ENCODE measurements around a stretch of chr20.

DNA sequence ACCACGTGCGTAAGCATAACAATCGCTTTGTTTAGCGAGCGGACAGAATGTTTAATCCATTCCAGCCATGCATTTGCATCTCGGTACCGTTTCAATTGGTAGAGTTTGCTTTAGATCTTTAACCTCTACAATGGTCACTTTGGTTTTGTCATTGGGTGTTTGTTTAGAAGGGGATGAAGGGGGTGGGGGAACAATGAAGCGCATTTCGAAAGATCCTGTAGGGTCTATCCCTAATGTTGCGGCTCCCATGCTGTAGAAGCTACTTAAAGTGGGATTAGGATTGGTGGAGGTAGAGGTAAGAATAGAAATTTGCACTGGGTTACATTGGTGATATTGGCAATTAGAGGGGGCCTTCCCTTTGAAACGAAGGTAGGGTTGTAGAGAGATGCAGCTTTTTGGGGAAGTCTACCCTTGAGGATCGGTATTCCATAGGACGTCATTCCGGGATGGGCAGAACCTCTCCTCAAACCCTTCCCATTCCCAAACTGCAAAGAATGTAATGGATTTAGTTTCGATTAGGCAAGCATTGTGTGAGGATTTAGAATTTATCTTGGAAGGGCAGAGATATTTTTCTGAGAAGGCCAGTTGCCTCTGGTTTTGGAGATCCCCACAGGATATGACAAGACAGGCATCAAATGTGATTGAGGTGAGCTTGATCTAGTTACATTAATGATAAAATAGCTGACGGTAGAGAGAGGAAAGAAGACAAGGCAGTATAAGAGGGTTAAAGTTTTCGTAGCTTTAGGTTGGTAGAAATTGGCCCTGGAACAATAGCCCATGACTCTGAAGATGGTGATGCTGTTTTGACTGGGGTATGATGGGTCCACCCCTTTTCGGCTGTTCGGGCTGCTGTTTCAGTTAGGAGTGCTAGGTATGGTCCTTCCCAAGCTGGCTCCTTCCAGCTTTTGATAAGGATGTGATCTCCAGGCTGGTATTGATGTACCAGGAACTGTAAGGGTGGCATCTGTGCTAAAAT lies 5.4 kb upstream of the ZNFX1 start:
- PRO-cap = no peak

DNA sequence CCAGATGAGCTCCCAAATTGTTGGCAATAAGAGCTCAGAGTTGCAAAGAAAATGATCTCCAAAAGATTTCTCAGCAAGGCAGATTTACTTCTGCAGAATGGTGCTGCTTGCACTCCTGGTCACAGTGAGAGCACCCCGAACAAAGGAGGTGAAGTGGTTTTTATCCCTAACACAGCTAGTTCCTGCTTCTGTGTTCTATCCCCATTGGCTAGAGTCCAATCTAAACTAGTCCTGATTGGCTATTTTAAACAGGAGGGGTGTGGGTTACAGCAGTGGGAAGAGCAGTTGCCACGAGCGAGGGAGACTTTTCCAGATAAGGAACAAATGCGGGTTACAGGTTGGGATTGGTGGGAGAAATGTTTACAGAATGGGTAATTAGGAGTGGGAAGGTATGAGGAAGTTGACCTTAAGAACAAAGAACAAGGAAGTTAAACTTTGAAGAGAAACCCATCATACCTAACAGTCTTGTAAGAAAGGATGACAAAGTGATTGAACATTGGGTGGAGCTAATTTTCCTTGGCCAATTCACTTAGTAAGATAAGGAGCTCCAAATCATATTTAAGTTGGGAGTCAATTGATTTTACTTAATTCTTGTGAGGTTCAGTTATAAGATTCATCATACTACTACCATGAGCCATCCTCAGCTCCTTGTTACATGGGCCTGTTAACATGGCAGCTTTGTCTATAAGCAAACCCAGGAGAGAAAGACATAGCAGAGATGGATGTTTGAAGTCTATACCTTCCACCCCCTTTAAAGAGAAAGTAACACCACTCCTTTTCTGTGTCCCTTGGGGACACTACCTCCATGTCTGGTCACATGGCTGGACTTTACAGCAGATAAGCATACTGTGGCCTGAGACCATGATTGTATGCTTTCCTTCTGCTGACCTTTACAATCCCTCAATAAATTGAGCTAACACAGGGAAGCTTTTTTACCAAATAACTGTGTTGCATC lies 9.5 kb upstream of the ZNFX1 start:
- PRO-cap = no peak

- PRO-cap = no peak
Measured at GRCh38 chr20:49414956-49416007, 67.2 kb downstream of the KCNB1 start.

- PRO-cap = no peak
Measured at GRCh38 chr20:49420898-49421565, 61.4 kb downstream of the KCNB1 start.

DNA sequence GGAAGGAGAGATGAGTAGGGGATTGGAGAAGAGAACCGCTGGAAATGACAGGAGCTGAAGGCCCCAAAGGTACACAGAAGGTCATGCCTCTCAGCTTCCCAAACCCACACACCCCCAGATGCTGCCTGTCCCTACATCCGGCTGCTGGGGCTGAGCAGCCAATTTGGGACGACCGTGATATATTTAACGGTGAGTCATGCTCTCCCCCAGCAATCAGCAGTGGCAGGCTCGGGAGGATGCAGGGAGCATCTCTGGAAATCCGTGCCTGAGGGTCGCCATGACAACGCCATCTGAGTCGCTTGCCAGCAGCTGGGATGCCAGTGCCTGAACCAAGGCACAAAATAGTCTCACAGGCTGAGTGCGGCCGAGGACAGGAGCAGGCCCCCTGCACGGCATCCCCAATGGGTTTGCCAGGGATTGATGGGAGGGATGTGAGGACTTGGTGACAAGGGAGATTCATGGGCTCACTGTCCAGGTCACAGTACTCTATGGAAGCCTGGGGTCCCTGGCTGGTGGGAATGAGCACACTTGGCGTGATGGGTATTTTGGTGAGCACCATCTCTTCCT lies 57.9 kb downstream of the KCNB1 start:
- PRO-cap = no peak

DNA sequence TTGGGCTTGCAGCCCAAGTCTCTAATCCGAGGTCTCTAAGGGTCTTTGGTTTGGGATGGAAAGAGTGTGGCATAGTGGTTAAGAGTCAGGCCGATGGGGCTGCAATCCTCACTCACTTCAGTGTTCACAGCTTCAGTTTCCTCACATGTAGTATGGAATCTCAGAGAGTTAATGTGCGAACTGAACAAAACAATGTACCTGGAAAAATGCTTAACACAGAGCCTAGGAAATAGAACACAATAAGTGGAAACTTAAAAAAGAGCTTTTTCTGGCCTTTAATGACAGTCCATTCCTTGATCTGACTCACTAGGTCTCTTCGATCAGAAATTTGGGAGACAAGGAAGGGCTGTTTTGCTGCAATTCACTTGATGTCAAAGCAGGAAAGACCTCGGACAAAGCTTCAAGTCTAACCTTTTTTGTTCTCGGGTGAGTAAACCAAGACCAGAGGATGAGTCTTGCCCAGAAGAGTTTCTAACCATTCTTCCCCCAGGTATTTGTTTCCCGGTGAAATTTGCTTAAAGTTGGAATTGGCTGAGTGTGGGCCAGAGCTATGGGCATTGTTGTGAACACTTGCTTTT lies 56.0 kb downstream of the KCNB1 start:
- PRO-cap = no peak

GRCh38 chr20:49584768-49585141 lies 16.8 kb upstream of the PTGIS start:
- PRO-cap = no peak

- PRO-cap = no peak
Measured at GRCh38 chr20:49591054-49591601, 23.2 kb upstream of the PTGIS start.

GRCh38 chr20:49634732-49635856 lies 67.2 kb upstream of the PTGIS start:
- PRO-cap = no peak

GRCh38 chr20:49656318-49656908 lies 57.3 kb downstream of the B4GALT5 start:
- PRO-cap = no peak

GRCh38 chr20:49704953-49705898 lies 8.5 kb downstream of the B4GALT5 start:
- PRO-cap = no peak

GRCh38 chr20:49712506-49712851 lies 1.2 kb downstream of the B4GALT5 start:
- PRO-cap = no peak

- PRO-cap = no peak
Measured at GRCh38 chr20:49713062-49713816, 439 bp downstream of the B4GALT5 start.

- PRO-cap = no peak
Measured at GRCh38 chr20:49775163-49775736, 37.4 kb upstream of the SLC9A8 start.

DNA sequence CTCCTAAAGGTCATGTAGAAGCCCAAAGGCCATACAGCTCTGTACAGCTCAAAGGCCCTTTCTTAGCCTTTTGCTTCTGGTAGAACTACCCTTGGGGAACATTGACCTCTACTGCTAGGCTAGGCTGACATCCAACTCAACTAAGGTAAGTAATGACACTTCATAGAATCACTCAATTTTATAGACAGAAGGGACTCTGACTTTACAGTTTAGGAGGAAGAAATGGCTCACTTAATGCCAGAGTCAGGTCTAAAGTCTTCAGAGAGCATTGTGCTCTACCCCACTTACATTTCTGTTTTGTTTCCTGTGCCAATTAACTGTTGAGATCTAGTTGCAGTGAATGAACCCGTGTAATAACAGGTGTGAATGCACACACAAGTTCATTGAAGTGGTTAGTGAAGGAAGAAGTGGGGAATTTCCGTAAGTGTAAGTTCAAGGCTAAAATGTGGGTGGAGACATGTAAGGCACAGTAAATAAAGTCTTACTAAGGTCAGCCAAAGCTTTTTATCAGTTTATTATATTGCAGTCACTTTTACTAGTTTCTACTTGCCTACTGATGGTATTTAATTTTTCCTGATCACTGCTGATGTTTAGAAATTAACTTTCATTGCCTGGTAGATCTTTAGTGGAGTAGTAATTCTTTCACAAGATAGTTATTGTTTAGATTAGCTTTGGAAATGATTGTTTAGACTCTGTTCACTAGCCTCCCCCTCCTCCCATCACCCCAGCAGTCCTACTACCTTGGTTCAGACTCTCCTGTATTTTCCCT lies 10.9 kb downstream of the SLC9A8 start:
- PRO-cap = no peak

GRCh38 chr20:49851824-49852459 lies 39.3 kb downstream of the SLC9A8 start:
- PRO-cap = no peak

DNA sequence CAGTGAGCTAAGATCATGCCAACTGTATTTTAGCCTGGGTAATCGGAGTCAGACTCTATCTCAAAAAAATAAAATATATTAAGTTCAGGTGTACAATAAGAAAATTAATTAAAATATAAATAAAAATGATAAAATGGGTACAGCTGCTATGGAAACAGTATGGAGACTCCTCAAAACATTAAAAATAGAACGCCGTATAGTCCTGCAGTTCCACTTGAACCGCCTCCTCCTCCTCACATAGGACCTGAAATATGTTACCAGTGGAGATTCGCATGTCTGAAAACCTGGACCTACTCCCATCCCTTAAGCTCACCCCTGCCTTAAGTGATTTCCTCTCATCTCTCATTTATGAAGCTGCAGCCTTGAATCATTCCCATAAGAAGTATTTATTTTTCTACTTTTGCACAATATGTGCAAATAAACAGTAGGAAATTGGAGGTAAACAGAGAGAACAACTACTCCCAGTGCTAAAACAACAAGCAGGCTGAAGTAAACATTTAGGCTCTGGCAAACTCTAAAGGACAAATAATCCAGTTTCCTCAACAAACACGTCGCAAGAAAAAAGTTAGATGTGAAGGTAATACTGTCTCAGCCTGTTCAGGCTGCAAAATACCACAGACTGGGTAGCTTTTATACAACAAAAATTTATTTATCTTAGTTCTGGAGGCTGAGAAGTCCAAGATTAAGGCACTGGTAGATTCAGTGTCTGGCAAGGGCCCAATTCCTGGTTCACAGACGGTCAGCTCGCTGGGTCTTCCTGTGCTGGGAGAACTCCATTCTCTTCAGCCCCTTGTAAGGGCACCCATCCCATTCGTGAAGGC lies 15.8 kb downstream of the SPATA2 start:
- PRO-cap = no peak

DNA sequence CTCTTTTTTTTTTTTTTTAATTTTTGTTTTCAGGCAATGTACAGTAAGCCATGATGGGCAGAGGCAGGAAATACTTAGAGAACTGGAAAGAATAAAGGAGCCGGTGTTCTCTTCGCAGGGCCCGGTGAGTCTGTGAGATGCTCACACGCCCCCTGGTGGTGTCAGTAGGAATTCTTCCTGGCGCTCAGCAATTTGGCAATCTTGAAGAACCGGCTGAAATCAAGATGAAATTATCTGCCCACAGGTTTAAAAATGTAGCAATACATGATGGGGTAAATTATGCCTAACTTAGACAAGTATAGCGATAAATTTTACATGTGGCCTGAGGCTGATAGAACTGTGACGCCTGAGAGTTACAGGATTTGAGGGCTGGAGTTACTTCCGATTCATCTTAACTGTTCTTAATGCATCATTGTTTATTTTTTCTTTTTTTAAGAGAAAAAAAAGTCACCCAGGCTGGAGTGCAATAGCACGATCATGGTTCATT lies 7.5 kb upstream of the RNF114 start:
- PRO-cap = no peak

DNA sequence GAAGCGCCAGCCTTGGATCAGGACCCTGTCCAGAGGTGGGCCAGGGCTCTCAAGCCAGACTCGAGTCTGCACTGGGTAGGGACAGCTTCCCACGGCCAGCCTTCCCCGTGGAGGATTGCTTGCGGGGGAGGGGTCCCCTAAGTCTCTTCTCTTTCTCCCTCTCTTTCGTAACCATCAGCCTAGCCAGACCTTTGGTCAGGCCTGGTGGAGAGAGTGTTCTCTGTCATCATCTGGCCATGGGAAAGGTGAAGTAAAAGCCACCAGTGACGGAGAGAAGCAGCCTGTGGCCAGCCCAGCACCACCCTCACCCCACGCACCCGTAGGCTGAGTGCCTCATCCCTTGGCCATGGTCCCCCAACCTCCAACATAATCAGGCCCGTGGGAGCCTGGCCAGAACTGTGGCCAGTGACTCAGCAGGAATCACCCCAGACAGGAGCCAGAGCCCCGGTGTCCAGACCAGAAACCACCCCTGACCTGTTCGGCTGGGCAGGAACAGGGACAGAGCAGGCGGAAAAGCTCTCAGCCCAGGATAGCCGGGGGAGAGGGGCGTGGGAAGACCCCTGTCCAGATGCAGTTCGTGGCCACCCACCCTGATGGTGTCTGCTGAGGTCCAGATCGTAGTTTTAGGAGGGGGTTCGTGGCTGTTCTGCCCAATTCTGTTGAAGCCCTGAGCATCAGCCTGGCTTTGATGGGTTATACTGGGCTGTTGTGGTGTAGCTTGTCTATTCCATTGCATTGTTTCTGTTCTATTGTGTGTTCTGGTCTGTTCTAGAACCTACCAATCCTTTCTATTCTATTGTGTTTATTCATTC lies 47.2 kb downstream of the SNAI1 start:
- PRO-cap = no peak

DNA sequence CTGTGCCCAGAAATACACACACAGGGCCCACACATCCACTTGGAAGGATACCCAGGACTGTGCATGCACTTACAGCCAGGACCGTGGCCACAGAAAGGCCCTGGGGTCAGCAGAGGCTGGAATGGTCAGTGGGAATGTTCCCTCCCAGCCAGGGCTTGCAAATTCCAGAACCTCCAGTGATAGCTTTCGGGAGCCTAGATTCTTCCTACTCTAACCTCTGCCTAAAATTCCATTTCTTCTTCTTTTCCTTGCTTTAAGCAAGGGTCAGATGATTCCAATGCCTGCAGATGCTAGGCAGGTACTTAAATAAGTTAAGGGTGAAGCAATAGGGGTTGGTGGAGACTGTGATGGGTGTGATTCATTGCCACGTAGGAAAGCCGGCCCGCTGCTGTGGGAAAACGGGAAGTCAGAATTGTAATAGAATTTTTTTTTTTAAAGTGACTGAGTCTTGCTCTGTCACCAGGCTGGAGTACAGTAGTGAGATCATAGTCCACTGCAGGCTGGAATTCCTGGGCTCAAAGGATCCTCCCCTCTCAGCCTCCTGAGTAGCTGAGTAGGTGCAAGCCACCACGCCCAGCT lies 51.0 kb downstream of the SNAI1 start:
- PRO-cap = no peak

All from left common carotid artery plus branches (tissue), 1 donor.